ENCODE data around the genes EXOC1, CRACD, PAICS, ARL9 and GNRHR.

DNA sequence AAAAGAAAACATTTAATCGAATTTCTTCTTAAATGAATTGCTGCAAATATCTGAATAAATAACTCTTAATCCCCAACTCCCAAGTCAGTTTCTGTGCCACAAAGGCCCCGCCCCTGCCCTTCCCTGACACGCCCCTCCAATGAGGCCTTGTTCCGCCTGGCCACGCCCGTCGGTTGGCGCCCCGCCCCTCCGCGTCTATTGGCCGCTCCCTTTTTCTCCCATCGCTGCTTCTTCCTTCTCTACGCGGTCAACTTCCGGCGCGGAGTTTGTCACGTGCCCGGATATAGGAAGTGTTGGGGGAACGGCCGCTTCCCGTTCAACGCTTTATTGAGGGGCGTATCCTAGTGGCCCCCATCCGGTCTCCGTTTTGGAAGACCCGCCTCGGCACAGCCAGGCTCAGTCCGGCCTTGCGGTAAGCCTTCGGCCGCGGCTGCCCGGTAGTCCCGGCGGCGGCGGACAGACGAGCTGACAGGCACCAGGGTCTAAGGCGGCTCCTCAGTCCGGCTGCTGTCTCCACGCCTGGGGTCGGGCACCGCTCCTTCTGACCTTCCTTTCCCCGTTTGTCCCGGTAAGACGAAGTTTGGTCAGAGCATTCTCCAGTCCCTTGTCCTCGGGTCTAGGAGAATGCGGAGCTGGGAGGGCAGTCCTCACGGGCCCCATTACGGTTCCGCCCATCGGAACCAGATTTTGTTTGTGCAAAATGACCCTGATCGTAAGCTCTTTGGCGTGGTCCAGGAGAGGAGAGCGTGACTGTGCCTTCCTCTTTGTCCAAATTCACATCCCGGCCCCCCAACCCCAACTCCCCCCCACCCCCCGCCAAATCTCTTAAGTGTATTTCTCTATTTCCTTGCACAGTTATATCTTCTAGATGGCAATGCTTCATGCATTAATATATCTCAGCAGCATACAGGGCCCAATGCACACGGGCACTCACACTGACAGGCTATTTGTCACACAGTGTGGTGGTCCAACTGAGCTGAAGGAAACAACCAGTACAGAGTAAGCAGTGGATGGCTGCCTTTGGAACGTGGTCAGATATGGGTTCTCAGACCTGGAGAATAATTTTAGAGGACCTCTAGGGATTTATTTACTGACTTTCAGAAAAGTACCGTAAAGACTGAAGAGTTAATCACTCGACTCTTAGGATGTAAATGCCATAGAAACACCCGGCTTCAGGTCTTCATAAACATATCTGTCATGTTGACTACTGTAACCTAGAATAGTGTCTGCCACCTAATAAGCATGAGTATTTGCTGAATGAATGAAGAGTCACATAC, at the start of gene EXOC1:
EXOC1 (plus strand) TSS at position 263 of the 1,277 bp plus-strand sequence.
- RRBS, result 4% methylated on average over 21 of the region's 64 CpGs

- RRBS, result no CpG with 5 or more reads among the region's 3 CpGs
These were observed 43.2 kb downstream of the EXOC1 start for GRCh38 chr4:55896610-55897045.

DNA sequence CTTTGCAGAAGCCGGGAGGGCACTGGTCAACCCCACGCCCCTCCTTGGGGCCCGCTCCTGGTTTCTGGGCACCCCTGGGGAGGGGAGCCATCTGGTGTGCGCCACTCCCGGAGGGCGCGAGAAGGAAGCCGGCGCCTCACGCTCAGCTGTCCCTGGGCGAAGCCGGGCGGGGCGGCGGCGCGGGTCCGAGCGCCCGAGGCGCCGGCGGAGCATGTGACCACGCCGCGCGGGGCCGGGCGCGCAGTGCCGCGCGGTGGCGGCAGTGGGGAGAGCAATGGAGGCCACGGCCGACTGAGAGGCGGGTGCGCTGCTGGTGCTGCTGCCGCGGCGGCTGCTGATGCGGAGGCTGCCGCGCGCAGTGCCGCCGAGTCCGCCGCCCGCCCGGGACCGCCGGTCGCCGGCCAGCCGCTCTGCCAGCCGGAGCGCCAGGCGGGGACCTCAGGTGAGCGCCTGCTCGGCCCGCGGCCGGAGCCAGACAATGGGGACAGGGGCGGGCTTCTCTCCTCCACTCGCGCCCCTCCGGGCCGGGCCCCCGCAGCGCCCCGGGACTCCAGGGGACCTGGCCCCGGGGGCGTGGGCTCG, at the start of gene CRACD:
CRACD (plus strand) TSS at position 241 of the 582 bp plus-strand sequence.
- RRBS, result 3% methylated on average over 30 of the region's 75 CpGs

- RRBS, result no CpG with 5 or more reads among the region's 5 CpGs
These were observed 108.4 kb downstream of the CRACD start for GRCh38 chr4:56157350-56157692.

GRCh38 chr4:56272911-56273817, 114.1 kb downstream of the AASDH start:
- RRBS, result no CpG with 5 or more reads among the region's 7 CpGs

DNA sequence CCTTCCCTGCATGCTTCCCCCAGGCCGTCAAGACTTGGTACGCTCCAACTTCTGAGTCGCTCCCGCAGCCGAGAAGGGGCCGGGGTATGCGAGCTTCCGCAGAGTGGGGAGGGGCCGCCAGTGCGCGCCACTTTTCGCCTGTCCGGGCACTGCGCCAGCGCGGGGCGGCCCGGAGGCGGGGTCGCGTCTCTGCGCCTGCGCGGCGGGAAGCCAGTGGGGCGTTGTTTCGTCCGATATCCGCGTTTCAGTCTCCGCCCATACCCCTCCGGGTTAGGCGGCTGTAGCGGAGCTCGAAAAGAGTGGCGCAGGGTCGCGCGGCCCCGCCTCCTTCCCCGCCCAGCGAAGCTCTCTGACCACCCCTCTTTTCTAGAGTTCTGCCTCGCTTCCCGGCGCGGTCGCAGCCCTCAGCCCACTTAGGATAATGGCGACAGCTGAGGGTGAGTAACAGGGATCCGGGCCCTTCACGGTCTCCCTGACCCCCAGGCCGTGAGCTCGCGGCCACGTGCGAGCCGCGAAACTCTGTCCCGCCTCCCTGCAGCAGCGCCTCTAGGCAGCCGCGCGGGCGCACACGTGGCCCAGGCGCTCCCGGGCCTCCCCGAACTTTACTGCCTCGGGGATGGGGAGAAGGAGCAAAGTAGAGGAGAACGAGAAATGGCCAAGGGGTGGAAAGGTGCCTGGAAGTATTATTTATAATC, at the start of gene PAICS:
PAICS (plus strand) TSS at position 369 of the 695 bp plus-strand sequence.
- RRBS, result 2% methylated on average over 26 of the region's 69 CpGs

DNA sequence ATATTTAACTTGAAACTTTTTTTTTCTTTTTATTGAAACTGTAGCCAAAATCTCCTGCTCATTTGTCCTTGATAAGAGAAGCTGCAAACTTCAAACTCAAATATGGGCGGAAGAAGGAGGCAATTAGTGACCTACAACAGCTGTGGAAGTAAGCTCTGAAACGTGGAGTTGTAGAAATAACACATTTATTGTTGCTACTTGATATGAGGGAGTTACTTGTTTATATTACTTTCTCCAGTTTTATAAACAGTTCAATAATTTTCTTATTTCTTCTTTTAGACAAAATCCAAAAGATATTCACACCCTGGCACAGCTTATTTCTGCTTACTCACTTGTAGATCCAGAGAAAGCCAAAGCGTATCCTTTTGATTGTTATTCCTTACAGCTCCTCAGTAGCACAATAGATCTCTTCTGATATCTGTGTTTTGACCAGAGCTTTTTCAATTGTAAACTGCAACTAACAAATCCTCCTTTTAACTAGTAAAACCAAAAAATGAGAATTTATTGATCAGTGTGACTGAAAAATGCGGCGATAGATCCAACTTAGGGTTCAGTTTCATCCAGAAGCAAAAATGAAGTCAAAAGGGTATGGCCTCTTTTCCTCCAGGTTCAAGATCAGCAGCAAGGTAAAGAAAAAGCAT, 15.2 kb upstream of the ARL9 start:
- RRBS, result no CpG with 5 or more reads among the region's 5 CpGs

DNA sequence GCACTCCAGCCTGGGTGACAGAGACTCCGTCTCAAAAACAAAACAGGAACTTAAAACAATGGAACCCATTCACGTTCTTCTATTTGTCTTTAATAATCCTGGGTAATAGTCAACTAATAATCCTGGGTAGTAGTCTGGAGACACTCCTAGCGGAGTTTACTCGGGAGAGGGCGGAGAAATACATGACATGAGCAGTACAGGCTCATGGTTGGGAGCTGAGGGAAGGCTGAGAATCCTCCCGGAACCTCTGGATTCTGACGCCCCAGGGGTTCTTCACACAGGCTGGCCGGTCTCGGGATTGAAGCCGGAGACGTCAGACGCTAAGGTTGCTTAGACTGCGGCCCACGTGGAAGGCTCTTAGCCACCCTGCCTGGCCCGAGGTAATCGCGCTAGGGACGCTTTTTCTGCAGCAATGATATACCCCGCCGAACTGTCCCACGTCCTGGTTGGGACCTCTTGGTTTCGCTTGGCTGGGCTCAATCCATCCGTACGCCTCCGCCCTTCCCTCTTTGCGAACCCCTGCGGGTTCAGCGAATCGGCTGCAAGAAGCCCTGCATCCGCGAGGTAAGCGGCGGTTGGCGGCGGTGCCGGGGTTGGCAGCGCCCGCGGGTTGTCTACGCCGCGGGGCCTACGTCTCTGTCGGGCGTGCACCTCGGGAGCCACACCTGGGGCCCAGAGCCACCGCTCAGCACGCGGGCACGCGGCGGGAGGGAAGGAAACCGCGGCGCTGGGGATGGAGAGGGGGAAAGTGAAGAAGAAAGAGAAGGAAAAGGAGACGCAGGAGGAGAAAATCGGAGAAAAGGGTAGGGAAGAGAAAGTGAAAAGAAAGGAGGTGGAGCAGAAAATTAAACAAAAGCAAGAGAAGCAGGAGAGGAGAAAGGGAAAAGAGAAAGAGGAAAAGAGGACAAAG, at the start of gene ARL9:
ARL9 (plus strand) TSS at position 662 of the 910 bp plus-strand sequence.
- RRBS, result 30% methylated on average over 3 of the region's 57 CpGs

DNA sequence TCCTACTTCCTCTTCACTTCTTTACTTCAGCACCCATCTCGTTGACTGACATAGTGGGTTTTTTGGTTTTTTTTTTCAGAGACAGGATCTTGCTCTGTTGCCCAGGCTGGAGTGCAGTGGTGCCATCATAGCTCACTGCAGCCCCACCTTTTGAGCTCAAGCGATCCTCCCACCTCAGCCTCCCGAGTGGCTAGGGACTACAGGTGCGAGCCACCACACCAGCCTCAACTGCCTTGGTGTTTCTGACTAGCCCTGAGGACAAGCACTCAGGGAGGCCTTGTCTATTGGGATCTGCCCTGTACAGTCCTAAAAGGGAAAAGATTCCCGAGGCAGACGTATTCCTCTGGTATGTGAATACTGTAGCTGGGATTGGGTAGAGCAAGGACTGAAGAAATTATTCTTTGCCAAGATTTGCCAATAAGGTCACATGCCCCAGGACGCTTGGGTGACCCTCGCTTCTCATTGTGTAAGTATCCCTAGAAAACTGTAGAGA, 58.7 kb downstream of the POLR2B start:
- RRBS, result no CpG with 5 or more reads among the region's 8 CpGs

DNA sequence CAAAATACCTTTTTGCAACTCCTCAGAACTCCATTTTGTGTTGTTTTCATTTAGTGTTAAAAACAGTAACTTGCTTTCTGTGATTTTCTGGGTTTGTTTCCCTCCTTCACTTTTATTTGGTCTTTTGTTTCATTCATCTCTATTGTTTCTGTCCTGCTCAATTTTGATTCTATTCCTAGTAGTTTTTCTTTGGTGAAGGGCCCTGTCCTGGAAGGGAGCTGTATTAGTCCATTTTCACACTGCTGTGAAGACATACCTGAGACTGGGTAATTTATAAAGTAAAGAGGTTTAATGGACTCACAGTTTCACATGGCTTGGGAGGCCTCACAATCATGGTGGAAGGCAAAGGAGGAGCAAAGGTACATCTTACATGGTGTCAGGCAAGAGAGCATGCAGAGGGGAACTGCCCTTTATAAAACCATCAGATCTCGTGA, 24.4 kb downstream of the IGFBP7 start:
- RRBS, result no CpG with 5 or more reads among the region's 1 CpG

DNA sequence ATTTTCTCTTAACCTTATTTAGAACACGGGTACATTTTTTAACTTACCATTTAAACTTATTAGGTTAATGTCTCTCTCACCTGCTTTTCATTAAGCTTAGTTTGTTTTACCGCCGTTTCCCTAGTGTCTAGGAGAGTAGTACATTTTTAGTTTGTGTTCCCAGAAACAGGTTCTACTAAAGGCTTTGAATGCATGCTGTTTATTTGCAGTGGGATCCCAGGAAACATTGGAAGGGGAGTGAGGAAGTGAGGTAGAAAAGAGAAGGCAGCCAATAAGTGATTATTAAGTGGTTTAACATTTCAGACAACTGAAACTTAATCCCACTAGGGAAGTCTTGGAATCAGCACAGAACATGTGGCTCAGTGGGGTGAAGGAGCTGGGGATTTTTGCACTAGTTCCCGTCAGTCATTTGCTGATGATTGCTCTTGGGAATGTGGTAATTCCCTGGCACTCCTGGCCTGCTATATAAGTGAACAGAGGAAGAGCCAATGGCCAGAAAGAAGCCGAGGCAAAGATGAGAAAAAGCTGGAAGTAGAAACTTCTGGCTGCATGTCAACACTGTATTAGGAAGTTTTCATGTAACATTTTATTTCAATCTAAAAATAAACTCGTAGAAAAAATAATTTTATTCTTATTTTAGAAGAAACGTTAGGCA, 1053.0 kb upstream of the IGFBP7 start:
- RRBS, result no CpG with 5 or more reads among the region's 7 CpGs

DNA sequence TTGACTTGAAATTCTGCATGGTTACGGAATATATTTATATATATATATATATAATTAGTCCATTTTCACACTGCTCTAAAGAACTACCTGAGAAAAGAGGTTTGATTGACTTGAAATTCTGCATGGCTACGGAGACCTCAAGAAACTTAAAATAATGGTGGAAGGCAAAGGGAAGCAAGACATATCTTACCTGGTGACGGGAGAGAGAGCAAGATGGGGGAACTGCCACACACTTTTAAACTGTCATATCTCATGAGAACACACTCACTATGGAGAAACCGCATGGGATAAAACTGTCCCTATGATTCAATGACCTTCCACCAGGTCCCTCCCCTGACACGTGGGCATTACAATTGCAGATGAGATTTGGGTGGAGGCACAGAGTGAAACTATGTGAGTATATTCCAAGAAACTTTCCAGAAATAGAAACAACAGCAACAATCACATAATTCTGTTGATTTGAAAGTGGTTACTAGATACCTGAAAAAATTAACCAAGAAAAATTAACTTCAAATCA, 879.7 kb downstream of the TECRL start:
- RRBS, result no CpG with 5 or more reads among the region's 5 CpGs

- RRBS, result no CpG with 5 or more reads among the region's 3 CpGs
These were observed 423.6 kb upstream of the EPHA5 start for GRCh38 chr4:66094026-66094225.

DNA sequence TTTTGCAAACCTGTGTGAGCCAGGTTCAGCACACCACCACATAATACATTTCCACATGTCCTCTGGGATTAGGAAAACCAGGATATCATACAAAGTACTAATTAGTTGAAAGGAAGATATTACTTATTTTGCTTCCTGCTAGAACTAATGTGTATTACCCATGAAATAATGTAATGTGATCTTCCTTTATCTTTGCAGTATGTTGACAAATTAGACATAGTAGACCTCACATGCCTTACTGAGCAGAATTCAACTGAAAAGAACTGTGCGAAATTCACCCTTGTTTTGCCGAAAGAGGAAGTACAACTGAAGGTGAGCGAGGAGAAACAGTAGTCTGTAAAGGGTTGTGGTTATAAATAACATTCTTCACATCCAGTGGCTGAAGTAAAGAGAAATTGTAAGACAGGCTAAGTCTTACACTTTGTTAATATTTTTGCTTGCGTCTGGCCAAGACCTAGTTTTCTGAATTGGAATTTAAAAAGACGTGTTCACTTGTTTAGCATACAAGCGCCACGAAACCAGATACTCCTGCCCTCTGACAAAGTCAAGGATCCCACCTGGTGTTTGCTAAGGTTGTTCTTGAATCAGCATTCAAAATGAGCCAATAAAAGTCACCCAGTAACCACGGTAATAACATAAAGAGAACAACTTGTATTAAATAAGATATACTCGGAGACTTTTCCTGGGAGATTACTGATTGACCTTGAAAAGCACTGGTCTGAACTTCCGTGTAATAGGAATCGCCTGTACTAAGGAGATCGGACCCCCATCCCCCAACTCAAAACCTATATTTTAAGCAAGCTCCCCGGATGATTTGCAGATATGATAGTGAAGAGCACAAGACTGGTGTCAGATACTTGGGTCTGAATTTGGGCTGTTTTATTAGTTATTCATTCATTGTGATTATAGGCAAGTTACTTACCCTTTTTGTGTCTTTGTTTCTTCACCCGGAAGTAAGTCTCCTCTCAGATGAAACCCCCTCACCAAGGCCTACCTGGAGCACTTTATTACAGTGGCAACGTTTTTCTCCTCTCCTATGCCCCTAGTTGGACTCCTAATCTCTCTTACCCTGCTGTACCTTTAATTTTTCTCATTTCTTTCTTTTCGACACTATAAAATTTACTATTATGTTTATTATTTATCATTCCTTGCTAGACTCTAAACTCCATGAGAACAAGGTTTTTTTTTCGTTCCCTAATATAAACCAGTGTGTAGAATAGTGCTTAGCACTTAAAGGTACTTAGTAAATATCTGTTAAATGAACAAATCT, 17.1 kb downstream of the STAP1 start:
- RRBS, result no CpG with 5 or more reads among the region's 17 CpGs

GRCh38 chr4:67754160-67754659, at the start of gene GNRHR:
Gene GNRHR (minus strand): TSS chr4:67754388.
- RRBS, result no CpG with 5 or more reads among the region's 6 CpGs

DNA sequence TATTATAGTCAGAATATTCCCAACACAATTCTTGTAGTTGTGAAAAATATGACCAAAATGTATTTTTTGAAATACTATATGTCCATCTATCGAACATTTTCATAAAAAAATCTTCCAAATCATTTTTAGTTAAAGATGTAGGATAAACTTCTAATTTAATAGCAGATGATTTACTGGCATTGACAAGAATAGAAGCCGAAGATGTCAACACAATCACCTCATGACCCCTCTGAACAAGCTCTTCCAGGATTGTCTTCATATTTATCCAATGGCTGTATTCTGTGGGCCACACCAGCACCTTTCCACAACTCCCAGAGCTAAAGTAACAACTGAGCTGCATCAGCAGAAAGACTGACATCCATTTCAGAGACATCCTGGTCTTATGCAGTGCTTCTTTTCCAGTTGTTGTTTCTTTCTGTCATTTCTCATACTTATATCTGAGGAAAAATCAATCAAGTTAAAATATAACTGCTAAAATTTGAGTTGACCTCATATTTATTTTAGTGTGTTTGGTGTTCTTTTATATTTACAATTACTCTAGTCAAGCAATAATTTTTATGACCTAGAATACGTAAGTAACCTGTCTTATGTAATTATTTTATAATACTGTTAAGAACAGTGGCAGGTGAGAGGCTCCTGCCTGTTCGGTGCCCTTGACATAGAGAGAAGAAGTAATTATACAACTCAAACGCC, 7.9 kb downstream of the UGT2B17 start:
- RRBS, result no CpG with 5 or more reads among the region's 5 CpGs

- RRBS, result no CpG with 5 or more reads among the region's 5 CpGs
These were observed 5.5 kb upstream of the UGT2B17 start for GRCh38 chr4:68581479-68582152.

- RRBS, result no CpG with 5 or more reads among the region's 2 CpGs
These were observed 11.8 kb upstream of the UGT2A3 start for GRCh38 chr4:68963312-68963841.

DNA sequence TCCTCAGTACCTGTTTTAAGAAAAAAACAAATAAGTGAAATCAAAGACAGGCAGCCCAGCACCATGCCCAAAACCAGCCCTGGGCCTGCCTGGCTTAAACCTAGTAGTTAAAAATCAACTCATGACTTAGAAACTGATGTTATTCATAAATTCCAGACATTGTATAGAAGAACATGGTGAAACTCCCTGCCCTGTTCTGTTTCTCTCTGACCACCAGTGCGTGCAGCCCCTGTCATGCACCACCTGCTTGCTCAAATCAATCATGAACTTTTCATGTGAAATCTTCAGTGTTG, 39.4 kb upstream of the UGT2B7 start:
- RRBS, result no CpG with 5 or more reads among the region's 1 CpG

DNA sequence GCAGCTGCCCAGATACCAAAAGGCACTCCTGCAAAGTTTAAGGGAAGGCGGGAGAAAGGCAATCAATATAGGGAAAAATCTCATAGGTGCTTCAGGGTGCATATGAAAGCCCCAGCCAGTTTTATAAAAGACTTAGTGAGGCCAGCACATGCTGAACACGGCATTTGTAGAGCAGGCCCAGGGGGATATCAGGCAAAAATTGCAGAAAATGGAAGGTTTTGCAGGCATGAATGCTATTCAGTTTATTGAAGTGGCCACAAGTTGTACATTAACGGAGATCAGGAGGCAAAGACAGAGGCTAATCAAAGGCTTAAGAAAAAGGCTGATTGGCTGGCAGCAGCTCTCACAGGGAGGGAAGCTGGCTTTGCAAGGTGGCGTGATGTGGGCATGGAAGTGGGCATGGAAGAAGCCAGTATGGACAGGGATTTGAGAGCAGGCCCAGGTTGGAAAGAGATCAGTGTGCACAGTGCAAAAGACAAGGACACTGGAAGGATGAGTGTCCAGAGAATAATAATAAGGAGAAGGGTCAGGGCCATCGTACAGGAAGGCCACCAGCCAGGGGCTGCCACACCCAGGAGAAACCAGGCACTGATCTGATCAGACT, 37.7 kb upstream of the UGT2B7 start:
- RRBS, result no CpG with 5 or more reads among the region's 5 CpGs